Skeletal muscle cell (primary cell): ENCODE measurements around a stretch of chr9.

GRCh38 chr9:95753625-95754099 lies 121.8 kb upstream of the ERCC6L2 start:
- RRBS: no CpG with 5 or more reads among the region's 6 CpGs

- RRBS: no CpG with 5 or more reads among the region's 5 CpGs
Measured at GRCh38 chr9:95967061-95967794, 91.7 kb downstream of the ERCC6L2 start.

GRCh38 chr9:96013944-96014484 lies 138.5 kb downstream of the ERCC6L2 start:
- RRBS: no CpG with 5 or more reads among the region's 6 CpGs

DNA sequence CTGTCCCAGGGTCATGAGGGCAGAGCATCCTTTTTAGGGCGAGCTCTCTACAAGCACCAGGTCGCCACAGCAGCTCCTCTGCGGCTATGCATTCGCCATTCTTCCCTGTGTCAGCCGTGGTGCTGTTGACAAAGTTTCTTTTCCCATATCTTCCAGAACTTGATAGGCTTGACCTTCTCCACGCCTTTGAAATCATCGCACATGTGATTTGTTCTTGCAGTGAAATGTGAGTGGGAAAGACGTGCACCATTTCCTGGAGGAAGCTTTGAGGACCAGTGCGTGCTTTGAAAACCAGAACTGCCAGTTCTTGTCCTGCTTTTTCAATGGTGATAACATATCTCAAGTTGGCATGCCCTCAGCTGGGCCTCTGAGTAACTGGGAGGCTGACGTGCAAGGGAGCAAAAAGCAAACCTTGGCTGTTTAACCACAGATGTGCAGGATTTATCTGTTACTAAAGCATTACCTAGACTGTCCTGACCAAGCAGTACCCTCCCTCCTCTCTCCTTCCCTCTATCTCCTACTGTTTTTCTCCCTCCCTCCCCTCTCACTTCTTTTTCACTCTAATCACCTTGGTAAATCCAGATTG lies 198.0 kb downstream of the ERCC6L2 start:
- RRBS: no CpG with 5 or more reads among the region's 10 CpGs

DNA sequence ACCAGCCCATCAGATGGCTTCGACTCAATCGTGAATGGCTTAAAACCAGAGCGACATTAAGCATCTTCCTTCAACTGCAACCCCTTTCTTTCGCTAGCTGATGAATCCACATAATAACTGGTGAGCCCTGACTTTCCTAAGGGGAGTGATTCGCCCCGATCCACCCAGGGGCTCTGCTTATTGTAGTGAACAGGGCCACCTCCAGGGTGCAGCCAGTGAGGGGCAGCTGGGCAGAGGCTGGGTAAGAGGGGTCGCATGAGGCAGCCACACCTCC lies 38.0 kb downstream of the SLC35D2 start:
- RRBS: no CpG with 5 or more reads among the region's 7 CpGs

GRCh38 chr9:96418797-96419239 lies 648 bp upstream of the ZNF367 start:
- RRBS: under 1% methylated on average over 21 of the region's 44 CpGs

GRCh38 chr9:96419240-96419715 lies 1.1 kb upstream of the ZNF367 start:
- RRBS: under 1% methylated on average over 16 of the region's 31 CpGs

- RRBS: 0% methylated on average over 3 of the region's 35 CpGs
Measured at GRCh38 chr9:96874699-96875727, 20.7 kb upstream of the ZNF782 start.

DNA sequence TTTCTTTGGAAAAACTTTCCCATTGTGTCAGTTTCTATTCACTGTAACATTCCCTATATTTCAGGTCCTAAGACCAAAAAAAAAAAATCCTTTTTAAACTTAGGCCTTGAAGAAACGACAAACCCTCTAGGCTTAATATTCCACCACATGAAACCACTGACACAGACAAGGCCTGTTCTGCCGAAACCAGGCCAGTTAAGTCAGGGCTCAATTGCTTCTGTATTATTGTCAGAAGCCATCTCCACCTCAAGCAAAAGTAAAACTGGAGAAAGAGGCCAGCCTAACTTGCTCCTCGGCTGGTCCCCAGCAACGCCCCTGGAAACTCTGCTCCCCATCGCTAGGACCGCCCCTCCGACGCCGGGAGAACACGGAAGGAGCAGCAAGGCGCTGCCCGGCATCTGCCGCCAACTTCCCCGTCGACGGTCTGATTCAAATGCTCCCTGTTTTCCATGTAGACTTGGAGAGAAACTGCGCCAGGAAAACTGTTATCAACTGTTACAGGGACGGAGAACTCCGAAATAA lies 26.4 kb downstream of the CTSV start:
- RRBS: no CpG with 5 or more reads among the region's 19 CpGs

GRCh38 chr9:97528054-97528870 lies 26.8 kb downstream of the TMOD1 start:
- RRBS: no CpG with 5 or more reads among the region's 9 CpGs

GRCh38 chr9:97531971-97532417 lies 30.5 kb downstream of the TMOD1 start:
- RRBS: no CpG with 5 or more reads among the region's 7 CpGs

- RRBS: no CpG with 5 or more reads among the region's 7 CpGs
Measured at GRCh38 chr9:97553135-97553604, 51.7 kb downstream of the TMOD1 start.

DNA sequence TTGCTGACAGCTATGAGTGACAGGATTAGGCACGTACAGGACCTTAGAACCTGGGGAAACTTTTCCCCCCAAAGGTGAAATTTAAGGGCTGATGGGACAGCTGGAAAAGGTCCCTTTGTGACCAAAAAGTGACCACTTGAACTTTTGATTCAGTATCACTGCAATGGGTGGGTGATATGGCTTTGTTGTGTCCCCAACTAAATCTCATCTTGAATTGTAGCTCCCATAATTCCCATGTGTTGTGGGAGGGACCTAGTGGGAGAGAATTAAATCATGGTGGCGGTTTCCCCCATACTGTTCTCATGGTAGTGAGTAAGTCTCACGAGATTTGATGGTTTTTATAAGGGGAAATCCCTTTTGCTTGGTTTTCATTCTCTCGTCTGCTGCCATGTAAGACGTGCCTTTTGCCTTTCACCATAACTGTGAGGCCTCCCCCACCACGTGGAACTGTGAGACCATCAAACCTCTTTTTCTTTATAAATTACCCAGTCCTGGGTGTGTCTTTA lies 9.6 kb upstream of the NANS start:
- RRBS: no CpG with 5 or more reads among the region's 6 CpGs

- RRBS: no CpG with 5 or more reads among the region's 7 CpGs
Measured at GRCh38 chr9:98075224-98075812, 18.8 kb downstream of the NANS start.

DNA sequence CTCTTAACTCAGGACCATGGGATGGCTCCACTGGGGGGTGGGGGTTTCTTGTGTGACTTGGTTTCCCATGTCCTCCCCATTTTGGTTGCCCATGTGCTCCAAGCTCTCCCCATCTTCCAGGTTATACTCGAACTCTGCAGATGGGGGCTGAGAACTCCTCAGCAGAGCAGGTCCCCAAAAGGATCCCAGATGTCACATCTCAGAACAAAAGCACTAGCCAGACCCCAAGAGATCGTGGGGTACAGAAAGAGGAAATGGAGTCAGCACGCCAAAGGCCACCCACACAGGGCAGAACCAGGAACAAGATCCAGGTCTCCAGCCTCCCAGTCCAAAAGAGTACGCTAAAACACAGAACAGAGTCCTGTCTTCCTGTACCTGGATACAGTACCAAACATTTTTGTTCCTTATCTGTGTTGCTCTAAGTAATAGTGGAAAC lies 15.9 kb downstream of the CORO2A start:
- RRBS: no CpG with 5 or more reads among the region's 4 CpGs

- RRBS: no CpG with 5 or more reads among the region's 6 CpGs
Measured at GRCh38 chr9:98214918-98215367, 22.5 kb upstream of the CORO2A start.

DNA sequence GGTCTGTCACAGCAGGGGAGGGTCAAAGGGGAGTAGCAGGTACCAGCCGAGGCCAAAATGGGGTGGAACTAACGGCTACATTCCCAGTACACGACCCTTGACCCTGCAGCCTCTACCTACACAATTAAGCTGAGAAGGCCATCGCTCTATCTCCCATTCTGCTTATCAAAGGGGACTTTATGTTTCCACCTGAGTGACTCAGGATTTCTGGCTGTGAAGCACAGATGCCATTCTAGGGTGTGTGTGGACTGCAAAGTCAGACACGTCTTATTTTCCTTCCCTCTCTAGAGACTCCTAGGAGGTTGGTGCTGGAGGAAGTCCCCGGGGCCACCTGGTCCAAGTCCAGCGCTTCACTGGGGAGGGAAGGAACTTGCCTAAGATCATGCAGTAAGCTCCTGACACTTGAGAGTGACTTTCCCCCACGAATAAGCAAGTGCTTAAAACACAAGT lies 14.4 kb downstream of the ANKS6 start:
- RRBS: no CpG with 5 or more reads among the region's 8 CpGs

- RRBS: no CpG with 5 or more reads among the region's 3 CpGs
Measured at GRCh38 chr9:98809647-98810259, 2.3 kb downstream of the GALNT12 start.

- RRBS: no CpG with 5 or more reads among the region's 14 CpGs
Measured at GRCh38 chr9:98848694-98849102, 41.2 kb downstream of the GALNT12 start.